ENCODE results near the genes AAR2, SLA2 and SRC.

DNA sequence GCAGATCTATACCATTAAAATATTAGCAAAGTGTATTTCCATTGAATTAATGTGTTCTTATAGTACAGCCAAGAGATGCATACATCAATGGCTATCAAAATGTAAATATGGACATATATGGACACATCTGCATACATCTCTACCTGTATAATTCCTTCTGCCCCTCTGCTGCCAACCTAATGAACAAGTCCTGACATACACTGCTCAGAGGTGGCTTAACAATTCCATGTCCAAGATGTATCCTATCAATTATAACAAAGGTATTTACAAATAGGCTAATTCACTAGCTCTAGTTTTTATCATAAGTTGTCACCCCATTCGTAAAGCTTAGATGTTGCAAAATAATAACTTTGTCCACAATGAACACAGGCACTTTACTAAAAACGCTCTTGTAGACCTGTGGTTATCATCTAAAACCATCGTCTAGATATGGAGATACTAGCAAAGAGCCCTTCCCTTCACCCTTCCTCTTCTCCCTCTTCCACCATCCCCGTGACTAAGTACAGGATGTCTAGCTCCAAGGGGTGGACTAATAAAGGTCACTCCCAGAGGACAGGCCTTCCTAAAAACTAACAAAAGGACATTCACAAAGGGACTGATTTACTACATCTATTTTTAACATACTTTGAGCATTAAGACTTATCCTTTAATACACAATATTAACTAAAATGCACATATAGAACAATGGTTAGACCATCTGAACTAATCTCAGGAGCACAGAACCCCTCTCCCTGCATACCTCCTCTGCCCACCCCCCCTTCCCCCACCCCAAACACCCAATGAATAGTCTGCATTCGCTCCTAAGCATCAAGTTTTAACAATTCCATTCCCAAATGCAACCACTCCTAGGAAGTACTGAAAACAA is 77.9 kb downstream of the CNBD2 start:
- PRO-cap: no peak

GRCh38 chr20:36047374-36048026 is 79.1 kb downstream of the CNBD2 start:
- PRO-cap: no peak

DNA sequence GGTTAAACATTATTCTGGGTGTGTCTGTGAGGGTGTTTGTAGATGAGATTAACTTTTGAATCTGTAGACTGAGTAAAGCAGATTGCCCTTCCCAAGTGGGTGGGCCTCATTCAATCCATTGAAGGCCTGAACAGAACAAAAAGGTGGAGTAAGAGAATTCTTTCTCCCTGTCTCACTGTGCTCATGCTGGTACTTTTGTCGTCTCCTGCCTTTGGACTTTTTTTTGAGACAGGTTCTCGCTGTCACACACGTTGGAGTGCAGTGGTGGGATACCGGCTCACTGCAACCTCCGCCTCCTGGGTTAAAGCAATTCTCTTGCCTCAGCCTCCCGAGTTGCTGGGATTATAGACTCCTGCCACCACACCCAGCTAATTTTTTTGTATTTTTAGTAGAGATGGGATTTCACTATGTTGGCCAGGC is 72.0 kb upstream of the EPB41L1 start:
- PRO-cap: no peak

- PRO-cap: no peak
Observed at GRCh38 chr20:36138762-36139276, 15.7 kb upstream of the EPB41L1 start.

GRCh38 chr20:36236234-36237408 is at the start of gene AAR2:
Gene AAR2, plus strand, starts transcription at chr20:36236478.
- PRO-cap: bidirectional peak, plus-strand start at chr20:36236478, minus-strand start at chr20:36236413; bidirectional peak, plus-strand start at chr20:36236715, minus-strand start at chr20:36236708

GRCh38 chr20:36471648-36472280 is 69.6 kb upstream of the MYL9 start:
- PRO-cap: no peak

GRCh38 chr20:36478807-36479771 is 62.2 kb upstream of the MYL9 start:
- PRO-cap: no peak

GRCh38 chr20:36484236-36485077 is 56.9 kb upstream of the MYL9 start:
- PRO-cap: no peak

GRCh38 chr20:36541731-36542727 is 710 bp downstream of the MYL9 start:
- PRO-cap: bidirectional peak, plus-strand start at chr20:36542267, minus-strand start at chr20:36542135

DNA sequence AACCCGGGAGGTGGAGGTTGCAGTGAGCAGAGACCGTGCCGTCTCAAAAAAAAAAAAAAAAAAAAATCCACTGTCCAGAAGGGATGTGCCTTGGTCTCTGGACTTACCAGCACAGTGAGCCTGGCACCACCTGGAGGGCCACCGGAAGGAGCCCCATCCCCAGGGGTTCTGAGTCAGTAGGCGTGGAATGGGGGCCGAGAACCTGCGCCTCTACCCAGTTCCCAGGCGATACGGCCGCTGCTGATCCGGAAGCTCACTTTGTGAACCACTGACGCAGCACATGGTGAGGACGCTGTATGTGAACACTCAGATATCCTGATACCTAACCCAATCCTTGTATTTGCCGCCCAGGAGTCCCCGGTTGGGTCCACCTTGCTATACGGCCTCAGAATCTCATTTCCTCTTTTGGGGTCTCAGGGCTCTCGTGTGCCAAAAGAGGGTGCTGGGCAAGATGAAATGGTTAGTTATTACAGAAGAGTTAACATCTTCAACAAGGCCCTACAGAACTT is 690 bp upstream of the RAB5IF start:
- PRO-cap: no peak

DNA sequence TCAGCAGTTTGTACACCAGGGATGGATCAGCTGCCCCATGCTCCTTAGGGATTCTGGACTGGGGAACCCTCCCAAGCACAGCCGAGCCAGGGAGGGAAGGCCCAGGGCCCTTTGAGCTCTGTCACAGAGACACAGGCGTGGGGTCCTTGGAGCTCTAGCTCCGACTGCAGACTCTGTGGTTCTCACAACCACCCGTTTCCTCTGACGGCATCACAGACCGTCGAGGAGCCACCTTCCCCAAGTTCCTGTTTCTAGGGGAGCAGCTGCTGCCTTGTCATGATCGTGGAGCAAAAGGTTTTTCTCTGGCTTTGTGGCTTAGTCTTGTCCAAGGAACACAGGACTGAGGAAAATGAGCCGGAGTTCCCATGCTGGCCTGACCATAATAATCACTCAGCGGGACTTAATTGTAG is at the start of gene SLA2:
SLA2 (minus strand) TSS at position 166 of the 410 bp plus-strand sequence.
- PRO-cap: no peak

GRCh38 chr20:36785968-36786737 is 12.6 kb upstream of the DSN1 start:
- PRO-cap: no peak

DNA sequence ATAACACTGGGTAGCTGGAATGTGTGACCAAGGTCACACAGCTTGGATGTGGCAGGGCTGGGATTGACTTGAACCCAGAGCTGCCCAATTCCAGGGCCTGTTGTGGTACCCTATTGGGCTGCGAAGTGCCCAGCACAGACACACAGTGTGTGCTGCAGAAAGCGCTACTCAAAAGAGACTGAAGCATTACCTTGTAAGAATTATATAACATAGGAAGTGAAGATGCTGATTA is 3.6 kb upstream of the SOGA1 start:
- PRO-cap: no peak

- PRO-cap: no peak
Observed at GRCh38 chr20:36908200-36909031, 32.5 kb downstream of the TLDC2 start.

- PRO-cap: no peak
Observed at GRCh38 chr20:36944209-36944716, 7.2 kb downstream of the SAMHD1 start.

- PRO-cap: no peak
Observed at GRCh38 chr20:36988305-36989313, 37.1 kb upstream of the SAMHD1 start.

- PRO-cap: no peak
Observed at GRCh38 chr20:37061999-37062413, 33.8 kb downstream of the RBL1 start.

- PRO-cap: unidirectional peak, plus-strand start at chr20:37345700; bidirectional peak, plus-strand start at chr20:37346140, minus-strand start at chr20:37346225
Observed at GRCh38 chr20:37345522-37346507, at the start of gene SRC. Gene SRC, plus strand, starts transcription at chr20:37346140.

DNA sequence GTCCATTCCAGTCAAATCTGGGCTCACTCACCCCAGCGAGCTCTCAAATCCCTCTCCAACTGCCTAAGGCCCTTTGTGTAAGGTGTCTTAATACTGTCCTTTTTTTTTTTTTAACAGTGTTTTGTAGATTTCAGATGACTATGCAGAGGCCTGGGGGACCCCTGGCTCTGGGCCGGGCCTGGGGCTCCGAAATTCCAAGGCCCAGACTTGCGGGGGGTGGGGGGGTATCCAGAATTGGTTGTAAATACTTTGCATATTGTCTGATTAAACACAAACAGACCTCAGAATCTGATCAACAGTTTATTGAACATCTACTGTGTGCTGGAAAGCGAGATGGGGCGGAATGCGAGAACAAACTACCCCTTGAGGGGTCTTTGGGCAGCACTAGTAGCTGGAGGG is 59.2 kb downstream of the SRC start:
- PRO-cap: no peak

DNA sequence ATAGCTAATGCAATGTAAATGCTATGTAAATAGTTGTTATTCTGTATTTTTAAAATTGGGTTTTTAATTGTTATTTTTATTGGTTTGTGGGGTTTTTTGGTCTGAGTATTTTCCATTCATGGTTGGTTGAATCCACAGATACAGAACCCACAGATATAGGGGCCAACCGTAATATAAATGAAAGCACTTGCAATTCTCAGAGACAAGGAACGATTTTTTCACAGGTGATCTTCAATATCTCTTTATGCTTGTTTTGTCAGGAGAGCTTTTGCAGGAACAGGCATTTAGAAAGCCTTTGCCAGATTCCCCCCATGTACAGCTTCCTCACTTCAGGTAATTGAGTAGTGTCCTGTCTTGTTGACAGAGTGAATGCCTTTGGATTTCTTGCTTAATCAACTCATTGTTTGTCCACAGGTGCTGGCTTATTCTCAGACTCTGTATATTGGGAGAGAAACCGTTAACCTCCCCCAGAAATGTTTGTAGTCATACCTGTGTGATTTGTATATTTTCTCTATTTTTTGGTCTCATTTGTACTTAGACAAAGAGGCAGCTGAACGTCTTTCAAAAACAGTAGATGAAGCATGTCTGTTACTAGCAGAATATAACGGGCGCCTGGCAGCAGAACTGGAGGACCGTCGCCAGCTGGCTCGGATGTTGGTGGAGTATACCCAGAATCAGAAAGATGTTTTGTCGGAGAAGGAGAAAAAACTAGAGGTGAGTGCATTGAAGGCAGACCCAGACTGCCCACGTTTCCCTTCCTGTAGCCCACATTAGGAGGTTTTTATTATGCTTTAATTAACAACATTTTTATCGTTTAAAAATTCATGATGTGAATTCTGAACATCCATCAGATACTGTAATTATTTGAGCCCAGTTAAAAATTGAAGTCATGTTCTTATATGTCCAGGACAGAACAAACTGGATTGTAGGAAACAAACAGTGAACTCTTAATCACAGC is 32.3 kb downstream of the RPRD1B start:
- PRO-cap: no peak